Measurements from ENCODE around the genes GSG1L2 and ZNF18.

- RRBS: no CpG with 5 or more reads among the region's 3 CpGs
Observed at GRCh38 chr17:9001613-9001923, 19.7 kb upstream of the NTN1 start.

- RRBS: no CpG with 5 or more reads among the region's 4 CpGs
Observed at GRCh38 chr17:9217560-9218227, 196.4 kb downstream of the NTN1 start.

DNA sequence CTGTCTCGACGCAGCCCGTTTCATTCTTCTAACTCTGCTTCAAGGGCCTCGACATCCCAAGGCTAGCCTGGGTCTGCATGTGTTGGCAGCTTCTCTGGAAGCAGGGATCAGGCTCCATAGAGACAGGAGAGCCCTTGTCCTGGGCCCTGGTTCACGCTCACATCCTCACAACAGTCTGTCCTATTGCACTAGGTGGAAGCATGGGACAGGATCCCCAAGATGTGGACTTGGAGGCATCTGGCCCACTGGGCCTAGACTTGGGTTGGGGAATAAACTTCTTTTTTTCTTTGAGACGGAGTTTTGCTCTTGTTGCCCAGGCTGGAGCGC, 226.7 kb downstream of the NTN1 start:
- RRBS: no CpG with 5 or more reads among the region's 7 CpGs

DNA sequence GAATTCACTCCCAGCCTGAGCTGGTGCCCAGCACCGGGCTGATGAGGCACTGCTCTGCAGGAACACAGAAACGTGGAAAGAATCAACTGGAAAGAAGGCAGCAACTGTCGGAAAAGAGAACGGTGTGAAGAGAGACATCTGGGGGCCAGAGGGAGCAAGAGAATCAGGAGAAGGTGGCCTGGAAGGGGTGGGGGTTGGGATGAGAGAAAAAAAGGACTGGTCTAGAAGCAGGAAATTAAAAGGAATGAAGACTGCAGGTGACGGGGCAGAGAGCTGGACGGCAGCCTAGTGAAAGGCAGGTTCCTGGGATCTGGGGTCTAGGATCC, 239.5 kb downstream of the NTN1 start:
- RRBS: no CpG with 5 or more reads among the region's 6 CpGs

GRCh38 chr17:9353403-9354237, 222.0 kb downstream of the STX8 start:
- RRBS: no CpG with 5 or more reads among the region's 2 CpGs

GRCh38 chr17:9371004-9371455, 204.6 kb downstream of the STX8 start:
- RRBS: no CpG with 5 or more reads among the region's 5 CpGs

GRCh38 chr17:9468487-9469006, 107.1 kb downstream of the STX8 start:
- RRBS: 69% methylated on average over 4 of the region's 14 CpGs

DNA sequence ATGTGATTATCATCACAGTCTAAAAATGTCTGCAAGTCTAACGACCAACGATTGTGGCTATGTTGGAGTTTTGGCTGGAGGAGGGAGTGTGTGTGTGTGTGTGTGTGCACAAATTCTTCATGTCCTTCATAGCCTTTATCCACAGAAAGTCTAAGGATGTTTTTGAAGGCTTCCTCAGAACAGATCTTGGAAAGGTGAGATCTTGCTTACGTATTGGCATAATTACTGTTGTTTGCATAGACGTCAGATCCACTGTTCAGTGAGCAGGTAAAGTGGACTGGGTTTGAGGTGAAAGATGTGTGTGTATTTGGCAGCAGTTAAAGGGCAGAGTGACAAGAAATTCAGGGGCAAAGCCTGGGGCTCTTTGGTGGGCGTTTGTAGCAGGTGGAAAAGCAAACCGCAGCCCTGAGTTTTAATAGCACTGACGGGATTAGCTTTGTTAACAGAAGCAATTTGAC, 25.9 kb downstream of the USP43 start:
- RRBS: no CpG with 5 or more reads among the region's 7 CpGs

- RRBS: no CpG with 5 or more reads among the region's 15 CpGs
Observed at GRCh38 chr17:9821951-9822497, at the start of gene GSG1L2. TSS of gene GSG1L2 (minus strand) at chr17:9822079.

DNA sequence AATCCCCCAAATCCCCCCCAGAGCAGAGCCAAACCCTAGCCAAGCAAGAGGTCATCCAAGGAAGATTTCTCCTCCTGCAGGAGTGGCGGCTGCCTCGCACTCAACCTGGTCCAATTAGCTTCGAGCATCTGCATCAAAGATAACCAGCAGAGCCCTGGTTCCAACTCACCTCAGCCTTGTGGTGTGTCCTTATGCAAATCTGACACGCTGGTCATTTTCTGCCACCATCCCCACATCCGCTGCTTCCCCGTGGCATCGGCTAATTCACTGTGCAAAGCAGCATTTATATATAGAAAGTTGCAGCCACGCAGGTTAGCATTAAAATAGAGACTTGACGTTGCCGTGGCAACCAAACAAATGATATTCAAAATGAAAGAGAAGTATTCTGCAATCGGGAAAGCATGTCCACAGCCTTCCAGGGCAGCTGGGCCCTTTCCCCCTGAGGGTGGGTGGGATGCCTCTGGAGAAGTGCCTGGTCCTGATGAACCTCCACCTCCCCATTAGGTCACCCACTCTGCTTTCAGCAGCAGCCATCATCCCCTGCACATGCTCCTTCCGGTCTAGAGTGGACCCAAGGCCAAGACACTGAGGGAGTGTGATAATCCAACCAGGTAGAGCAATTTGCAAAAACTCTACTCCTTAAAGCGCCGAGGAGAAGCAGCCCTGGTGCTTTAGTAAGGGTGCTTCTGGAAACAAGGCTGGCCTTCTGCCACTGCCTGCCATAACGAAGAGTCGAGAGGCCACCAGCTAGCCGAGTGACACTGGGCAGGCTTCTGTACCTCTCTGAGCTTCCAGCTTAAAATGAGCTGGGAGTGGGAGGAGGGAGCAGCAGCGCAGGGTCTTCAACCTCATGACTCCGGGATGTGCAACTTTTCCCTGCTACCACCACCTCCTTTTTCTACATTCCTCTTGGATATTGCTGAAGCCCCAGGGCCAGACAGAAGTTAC, 138.6 kb downstream of the GAS7 start:
- RRBS: no CpG with 5 or more reads among the region's 19 CpGs

GRCh38 chr17:10063462-10064644, 134.6 kb downstream of the GAS7 start:
- RRBS: 71% methylated on average over 3 of the region's 32 CpGs

GRCh38 chr17:10104179-10105346, 93.8 kb downstream of the GAS7 start:
- RRBS: no CpG with 5 or more reads among the region's 10 CpGs

- RRBS: no CpG with 5 or more reads among the region's 10 CpGs
Observed at GRCh38 chr17:10151844-10152574, 46.4 kb downstream of the GAS7 start.

DNA sequence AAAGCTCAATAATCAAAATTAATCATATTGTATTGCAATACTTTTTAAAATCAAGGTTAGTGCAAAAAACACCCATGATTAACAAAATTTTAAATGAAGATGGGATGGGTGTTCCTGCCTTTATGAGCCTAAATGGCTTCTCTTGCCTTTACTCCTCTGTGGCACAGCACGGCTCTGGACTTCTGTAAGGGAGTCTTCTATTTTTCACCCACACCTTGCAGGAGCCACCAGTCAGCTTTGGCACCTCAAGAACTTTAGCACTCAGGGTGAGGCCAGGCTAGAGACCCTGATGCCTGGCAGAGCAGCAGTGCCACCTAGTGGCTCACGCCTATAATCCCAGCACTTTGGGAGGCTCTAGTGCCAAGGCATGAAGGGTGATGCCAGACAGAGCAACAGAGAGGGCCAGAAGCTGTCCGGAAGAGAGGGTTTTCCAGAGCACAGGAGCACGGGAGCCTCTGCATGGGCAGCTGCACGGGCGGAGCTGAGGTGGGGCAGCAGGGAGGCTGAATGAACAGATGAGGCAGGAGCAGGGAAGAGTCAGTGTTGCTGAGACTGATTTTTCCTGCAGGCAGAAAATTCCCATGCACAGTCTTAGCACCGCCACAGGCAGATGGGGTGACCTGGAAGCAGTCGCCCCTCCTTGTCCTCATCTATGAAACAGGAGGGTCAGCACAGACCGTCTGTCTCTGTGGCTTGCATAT, 39.0 kb downstream of the MYH3 start:
- RRBS: no CpG with 5 or more reads among the region's 9 CpGs

GRCh38 chr17:10777908-10778417, 25.9 kb downstream of the TMEM238L start:
- RRBS: no CpG with 5 or more reads among the region's 6 CpGs

DNA sequence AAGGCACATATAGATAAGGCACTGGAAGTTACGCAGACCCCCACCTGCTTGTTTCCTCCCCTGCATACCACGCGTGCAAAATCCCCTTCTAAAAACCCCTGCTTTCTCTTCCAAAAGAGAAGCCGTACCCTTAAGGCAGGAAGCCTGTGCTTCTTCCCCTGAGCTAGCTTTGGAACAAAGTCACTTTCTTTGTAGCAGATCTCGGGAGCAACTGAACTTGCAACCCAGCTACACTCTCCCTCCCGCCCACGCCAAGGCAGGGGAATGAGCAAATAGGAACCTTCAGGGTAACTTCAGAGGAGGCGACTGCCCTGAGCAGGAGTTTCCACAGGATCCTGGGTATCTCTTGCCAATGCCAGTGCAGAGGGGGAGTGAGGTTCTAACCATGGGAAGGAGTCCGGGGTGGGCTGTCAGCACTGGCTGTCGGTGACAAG, 5.9 kb upstream of the PIRT start:
- RRBS: no CpG with 5 or more reads among the region's 10 CpGs

DNA sequence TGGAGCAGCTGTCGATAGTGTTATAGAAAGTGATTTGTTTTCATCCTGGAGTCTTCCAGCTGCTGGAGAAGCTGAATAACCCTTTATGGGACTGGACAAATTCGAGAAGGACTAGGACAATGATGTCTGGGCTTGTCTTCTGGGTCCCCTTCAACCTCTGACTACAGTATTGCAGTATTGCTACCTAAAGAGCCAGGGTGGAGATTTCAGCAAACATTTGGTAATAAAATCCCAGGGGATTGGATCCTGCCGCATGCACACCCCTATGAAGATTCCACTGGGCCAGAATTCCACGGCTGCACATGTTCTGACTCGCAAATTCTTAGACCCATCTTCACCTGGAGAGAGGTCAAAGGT, 93.5 kb upstream of the PIRT start:
- RRBS: no CpG with 5 or more reads among the region's 5 CpGs

- RRBS: no CpG with 5 or more reads among the region's 5 CpGs
Observed at GRCh38 chr17:11174316-11174766, 66.7 kb upstream of the SHISA6 start.

- RRBS: no CpG with 5 or more reads among the region's 4 CpGs
Observed at GRCh38 chr17:11619198-11619723, 21.0 kb downstream of the DNAH9 start.

DNA sequence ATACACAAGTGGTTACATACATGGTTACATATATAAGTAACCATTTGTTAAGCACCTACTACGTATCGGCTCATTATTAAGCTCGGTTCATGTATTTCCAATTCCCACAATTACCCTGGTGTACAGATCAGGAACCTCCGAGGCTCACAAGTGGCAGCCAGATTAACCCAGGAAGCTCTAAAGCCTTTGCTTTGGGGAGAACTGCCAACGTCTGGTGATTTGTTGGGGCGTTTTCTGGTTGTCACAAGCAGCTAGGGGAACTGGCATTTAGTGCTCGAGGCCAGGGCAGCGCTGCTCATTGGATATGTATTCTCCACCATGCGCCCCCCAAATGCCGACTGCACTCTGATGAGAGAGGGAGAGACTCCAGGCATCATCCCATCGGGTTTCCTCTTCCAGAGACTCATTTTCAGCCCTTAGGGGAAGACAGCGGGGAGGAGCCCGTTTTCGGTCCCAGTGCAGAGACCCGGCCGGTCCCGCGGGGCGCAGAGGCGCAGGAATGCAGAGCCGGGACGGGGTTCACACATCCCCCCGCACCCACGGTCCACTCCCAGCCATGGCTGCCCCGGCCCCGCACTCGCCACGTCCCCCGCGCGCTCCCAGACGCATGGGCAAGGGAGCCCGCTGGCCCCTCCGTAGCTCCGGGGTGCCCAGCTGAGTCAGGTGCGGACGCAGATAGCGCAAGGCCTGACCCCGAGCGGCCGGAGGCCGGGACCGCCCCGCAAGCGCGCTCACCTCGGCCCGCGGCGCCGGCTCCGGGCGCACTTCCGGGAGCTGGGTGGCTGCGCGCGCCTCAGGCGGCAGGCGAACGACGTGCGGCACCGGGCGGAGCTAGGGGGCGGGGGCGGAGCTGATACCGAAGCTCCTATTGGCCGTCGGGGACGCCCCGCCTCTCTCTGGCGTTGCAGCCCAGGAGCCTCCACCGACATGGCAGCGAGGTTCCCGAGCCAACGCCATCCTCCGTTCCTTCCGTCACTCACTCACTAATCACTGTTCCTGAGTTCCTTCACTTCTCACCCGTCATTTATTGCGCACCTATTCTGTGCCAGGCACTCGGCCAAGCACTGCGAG, at the start of gene ZNF18:
TSS of gene ZNF18 (minus strand) at position 780 of the 1,071 bp plus-strand sequence.
- RRBS: 3% methylated on average over 40 of the region's 82 CpGs